ENCODE measurements around the genes HSD11B2 and CTCF.

- PRO-cap, 2 experiments = peak in 2 of 2 experiments; most common plus-strand start chr16:66947861 (in 2)
Measured at GRCh38 chr16:66947728-66948044, 12.4 kb downstream of the CES2 start.

DNA sequence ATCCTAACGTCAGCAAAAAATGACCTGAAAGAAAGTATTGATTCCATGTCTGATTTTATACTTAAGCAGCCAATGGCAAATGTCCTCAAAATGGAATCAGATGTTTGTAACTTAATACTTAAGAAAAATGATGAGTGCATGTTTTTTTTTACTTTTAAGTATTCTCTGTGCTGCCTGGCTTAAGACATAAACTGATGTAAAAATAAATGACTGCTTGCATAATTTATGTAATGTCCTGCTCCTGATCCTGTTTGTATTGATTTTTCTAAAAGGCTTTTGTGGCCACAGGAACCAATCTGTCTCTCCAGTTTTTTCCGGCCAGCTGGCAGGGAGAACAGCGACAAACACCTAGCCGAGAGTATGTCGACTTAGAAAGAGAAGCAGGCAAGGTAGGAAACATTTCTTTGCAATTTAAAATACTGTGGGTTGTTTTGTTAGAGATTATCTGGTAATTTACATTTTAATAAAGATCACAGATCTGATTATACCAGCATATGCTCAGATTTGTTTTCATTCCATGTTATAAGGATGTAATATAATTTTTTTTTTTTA lies 7.5 kb downstream of the CBFB start:
- PRO-cap, 2 experiments = no peak in any of the 2 experiments

- PRO-cap, 2 experiments = no peak in any of the 2 experiments
Measured at GRCh38 chr16:67148890-67150027, 1.5 kb downstream of the B3GNT9 start.

DNA sequence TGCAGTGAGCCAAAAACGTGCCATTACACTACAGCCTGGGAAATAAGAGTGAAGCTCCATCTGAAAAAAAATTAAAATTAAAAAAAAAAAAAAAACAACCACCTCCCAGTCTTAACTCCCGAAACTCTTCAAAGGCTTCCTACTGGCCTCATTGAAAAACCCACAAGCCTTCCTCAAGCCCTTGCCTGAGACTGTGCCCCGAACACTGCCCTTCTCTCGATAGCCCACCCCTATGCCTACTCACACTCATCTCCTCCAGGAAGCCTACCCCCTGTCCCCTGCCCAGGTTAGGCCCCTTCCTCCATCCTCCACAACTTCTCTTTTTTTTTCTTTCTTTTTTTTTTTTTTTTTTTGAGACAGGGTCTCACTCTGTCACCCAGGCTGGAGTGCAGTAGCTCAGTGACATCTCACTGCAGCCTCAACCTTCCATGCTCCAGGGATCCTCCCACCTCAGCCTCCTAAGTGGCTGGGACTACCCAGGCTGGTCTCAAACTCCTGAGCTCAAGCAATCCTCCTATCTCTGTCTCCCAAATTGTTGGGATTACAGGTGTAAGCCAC lies 2.9 kb upstream of the B3GNT9 start:
- PRO-cap, 2 experiments = no peak in any of the 2 experiments

DNA sequence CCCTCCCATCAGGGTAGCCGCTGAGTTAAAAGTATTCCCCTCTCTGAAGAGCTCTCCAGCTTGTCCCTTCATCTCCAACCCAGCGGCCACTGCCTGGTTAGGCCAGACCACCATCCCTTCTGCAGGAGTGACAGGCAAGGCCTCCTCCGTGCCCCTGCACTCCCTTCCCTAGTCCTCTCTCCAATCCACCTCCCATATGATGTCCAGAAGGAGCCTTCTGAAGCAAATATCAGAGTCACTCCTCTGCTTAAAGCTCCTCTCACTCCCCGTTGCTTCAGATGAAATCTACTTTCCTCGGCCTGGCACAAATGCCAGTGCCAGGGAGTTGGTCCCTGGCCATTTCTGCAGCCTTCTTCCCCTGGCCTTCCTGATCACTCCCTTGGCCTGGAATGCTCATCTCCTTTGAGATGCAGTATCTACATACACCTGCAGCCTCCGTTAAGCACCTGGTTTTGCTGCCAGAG lies 6.3 kb downstream of the MATCAP1 start:
- PRO-cap, 2 experiments = no peak in any of the 2 experiments

DNA sequence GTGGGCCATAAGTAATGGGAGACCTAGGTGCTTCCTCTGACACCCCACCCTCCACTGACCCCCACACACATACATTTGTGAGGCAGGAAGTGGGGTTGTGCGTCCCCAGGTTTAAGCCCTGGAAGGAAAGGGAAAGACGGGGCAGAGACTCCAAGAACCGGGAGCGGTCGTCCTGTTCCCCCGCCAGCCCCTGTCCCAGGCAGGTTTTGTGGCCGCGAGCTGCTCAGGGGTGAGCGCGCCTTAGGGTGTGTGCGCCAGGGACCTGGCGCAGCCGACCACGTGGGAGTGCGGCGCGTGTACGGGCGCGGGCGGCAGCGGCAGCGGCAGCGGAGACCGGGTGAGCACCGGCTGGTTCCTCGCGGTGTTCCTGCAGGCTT lies 605 bp upstream of the HSD11B2 start:
- PRO-cap, 2 experiments = no peak in any of the 2 experiments

DNA sequence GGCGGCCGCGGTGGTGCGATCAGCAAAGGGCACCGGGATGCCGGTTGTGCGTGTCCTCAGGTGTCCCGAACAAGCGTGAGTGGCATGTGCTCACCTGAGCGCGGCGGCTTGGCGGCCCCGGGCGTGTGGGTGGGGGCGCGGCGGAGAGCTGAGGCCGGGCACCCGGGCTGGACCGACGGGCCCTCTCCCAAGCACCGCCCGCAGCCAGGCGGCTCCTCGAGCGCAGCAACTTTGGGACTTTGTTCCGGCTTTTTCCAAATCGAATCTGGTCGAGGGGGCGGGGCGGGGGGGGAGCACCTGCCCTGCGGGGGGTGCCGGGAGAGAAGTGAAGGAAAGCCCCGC lies 245 bp upstream of the HSD11B2 start:
- PRO-cap, 2 experiments = peak in 1 of 2 experiments; most common minus-strand start position 232 of the sequence (in 1)

- PRO-cap, 2 experiments = peak in 1 of 2 experiments; most common plus-strand start chr16:67431097 (in 1)
Measured at GRCh38 chr16:67431047-67431877, at the start of gene HSD11B2. Gene HSD11B2 (plus strand): TSS chr16:67431121.

- PRO-cap, 2 experiments = no peak in any of the 2 experiments
Measured at GRCh38 chr16:67440885-67441755, 10.2 kb downstream of the HSD11B2 start.

- PRO-cap, 2 experiments = no peak in any of the 2 experiments
Measured at GRCh38 chr16:67454534-67455249, 23.8 kb downstream of the HSD11B2 start.

GRCh38 chr16:67458001-67458570 lies 22.9 kb downstream of the ATP6V0D1 start:
- PRO-cap, 2 experiments = no peak in any of the 2 experiments

DNA sequence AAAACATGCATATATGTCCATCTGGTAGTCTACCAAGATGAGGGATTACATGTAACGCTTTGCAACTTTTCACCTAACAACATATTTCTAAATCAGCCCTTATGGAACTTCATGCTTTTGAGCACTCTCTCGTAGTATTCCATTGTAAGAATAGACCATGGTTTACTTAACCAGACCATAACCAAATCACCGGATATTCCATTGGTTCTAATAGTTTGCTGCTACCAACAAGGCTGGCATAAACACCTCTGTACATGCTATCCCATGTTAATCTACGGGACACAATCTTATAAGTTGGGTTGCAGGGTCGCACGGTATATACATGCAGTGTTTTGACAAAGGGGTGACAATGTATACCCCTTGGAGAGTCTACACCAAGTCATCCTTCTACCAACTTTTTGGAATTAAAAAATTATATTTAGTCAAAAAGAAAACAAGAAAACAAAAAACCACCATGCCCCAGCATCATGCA lies 11.0 kb downstream of the ATP6V0D1 start:
- PRO-cap, 2 experiments = no peak in any of the 2 experiments

DNA sequence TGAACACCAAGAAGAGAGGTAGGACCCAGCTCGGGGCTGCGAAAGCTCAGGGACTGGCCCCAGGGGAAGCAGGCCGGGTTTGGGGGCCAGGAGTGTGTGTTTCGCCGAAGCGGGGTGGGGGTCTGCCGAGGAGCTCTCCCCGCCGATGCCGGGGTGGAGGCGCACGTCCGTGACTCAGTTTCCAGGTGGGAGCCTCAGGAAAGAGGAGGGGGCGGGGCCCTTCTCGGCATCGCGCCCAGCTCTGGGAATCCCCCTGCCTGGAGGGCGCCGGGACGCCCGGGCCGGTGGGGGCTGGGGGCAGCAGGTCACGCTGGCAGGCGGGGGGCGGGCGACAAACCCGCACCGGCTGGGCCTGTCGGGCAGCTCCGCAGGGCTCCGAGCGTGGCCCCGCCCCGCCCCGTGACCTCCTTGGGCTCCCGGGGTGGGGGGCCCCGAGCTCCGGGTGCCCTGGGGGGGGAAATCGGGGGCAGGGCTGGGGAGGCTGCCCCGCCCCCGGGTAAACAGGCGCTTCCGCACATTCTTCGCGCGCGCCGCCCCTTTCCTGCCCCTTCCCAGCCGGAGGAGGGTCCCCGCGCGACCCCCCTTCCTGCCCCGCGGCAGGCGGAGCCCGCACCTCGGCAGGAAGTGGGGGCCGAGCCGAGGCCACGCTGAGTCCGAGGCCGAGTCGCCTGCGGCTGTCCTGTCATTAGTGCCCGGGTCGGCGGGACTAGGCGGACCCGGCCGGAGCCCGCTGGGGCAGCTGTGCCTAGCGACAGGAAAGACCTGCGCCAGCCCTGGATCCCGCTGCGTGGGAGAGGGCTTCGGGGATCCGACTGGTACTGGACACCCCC lies 9.2 kb downstream of the RIPOR1 start:
- PRO-cap, 2 experiments = peak in 1 of 2 experiments; most common plus-strand start position 685 of the sequence (in 1); most common minus-strand start position 383 of the sequence (in 1)

GRCh38 chr16:67561881-67562914 lies at the start of gene CTCF:
Gene CTCF (plus strand): TSS chr16:67562526.
- PRO-cap, 2 experiments = peak in 2 of 2 experiments; most common plus-strand start chr16:67562306 (in 1); most common minus-strand start chr16:67562270 (in 1)

DNA sequence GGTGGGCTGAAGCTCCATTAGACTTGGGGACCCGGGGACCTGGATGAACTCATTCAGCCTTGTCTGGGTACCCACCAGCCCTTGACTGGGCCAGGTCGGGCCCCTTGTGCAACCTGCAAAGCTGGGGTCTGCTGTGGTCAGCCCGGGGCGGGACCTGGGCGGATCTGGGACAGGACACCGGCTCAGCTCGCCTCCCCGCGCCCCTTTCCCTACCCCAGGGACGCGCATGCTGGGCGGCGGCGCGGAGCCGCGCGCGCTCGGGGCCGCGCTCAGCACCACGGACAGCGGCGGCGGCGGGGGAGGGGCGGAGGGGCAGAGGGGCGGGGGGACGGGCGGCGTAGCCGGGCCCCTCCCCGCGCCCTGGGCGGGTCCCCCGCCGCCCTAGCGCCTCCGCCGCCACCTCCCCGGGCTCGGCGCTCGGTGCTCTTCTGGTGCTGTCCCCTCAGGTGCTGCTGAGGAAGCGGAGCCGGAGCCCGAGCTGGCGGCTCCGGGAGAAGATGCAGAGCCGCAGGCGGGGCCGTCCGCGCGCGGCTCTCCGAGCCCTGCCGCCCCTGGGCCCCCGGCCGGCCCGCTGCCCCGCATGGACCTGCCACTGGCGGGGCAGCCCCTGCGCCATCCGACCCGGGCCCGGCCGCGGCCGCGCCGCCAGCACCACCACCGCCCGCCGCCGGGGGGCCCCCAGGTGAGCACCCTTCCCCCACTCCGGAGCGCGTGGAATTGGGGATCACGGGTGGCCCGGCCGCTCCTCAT lies 7.3 kb downstream of the ACD start:
- PRO-cap, 2 experiments = no peak in any of the 2 experiments

- PRO-cap, 2 experiments = no peak in any of the 2 experiments
Measured at GRCh38 chr16:67653493-67654299, 6.4 kb downstream of the ACD start.

GRCh38 chr16:67659484-67660074 lies 481 bp downstream of the ACD start:
- PRO-cap, 2 experiments = no peak in any of the 2 experiments

GRCh38 chr16:67677398-67678328 lies 11.0 kb downstream of the C16orf86 start:
- PRO-cap, 2 experiments = no peak in any of the 2 experiments

- PRO-cap, 2 experiments = no peak in any of the 2 experiments
Measured at GRCh38 chr16:67685385-67686262, 19.0 kb downstream of the C16orf86 start.

DNA sequence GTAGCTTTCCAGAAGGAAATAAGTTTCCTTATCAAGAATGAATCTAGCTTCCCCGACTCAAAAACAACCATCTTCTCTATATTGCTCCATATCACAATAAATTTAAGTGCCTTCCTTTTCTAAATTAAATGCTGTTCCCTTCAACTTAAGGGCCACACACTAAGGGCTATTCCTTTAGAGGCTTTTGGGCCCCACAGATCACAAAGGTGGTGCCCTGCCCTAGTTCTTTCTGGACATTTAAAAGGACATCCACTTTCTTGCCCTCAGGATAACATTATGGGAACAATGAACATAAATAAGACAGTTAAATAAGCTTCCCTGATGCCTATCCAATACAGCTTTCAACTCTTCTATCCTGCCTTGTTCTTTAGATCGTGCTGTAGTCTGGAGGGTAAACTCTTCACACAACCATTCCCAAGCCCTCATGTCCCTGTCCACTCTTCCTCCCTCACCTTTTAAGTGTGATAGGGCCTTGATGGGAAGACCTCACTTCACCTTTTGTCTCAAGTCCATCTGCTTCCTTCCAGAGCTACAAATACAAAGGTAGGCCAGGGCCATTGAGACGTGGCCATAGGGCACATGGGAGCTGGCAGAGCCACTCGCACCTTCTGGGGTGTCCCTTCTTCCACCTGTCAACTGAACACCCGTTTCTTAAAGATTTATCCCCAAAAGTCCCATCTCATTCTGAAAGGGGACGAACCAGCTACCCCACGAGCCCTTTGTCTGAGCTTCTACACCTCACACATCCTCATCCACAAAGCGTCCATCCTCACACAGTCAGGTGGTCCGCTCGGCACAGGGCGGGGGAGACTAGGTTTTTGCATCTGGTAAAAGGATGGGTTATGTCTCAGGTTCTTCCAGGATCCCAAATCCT lies 827 bp downstream of the GFOD2 start:
- PRO-cap, 2 experiments = no peak in any of the 2 experiments

Measured in psoas muscle (tissue), 2 donors.